Subcutaneous adipose tissue (tissue), 3 donors: ENCODE results near the genes VAMP5, ATOH8 and IMMT.

DNA sequence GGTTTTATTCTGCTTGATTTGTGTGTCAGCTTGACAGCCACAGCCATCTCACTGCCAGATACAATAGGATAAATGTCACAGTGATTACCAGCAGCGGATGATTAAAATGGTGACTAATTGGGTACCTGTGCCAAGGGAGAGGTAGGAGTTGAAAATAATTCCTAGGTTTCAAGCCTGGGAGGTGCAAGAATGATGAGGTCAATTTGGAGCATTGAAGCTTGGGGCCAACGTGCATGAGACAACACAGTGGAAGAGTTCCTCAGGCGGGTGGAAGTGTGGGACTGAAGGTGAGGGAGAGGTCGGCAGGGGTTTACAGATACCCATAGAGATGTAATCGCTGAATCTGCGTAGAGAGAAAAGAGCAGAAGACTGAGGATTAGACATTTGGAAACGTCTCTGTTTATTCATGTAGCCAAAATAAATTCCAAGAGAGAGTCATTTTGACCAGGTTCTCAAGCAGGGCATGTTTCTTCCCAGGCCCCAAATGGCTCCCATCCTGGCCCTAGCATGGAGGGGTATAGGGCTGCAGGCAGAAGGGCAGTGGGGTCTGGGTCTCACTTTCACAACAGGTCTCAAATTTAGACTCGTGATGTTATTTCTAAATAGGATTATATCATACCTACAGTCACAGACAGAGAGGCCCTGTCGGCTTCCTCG lies 39.6 kb downstream of the SH2D6 start:
- PRO-cap: no peak
- RAMPAGE, long total RNA, 3 experiments: no peak in any of the 3 experiments

- PRO-cap: unidirectional peak, plus-strand start at chr2:85537705; bidirectional peak, plus-strand start at chr2:85537905, minus-strand start at chr2:85537766; bidirectional peak, plus-strand start at chr2:85537971, minus-strand start at chr2:85537939
- RAMPAGE, long total RNA, 3 experiments: no peak in any of the 3 experiments
Observed at GRCh38 chr2:85537417-85538133, 1.4 kb upstream of the MAT2A start.

GRCh38 chr2:85540870-85541561 lies 2.0 kb downstream of the MAT2A start:
- PRO-cap: no peak
- RAMPAGE, long total RNA, 3 experiments: no peak in any of the 3 experiments

DNA sequence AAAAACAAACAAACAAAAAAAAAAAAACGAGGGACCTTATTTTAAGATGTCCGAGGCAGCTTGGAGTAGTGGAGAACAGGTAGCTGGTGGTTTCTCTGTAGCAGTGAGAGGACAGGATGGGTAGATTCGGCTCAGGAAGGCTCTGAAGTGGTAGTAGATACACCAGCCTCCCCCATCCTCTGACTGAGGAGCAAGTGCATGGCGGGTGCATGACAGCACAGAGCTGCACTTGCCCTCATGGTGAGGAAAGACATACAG lies 708 bp upstream of the VAMP5 start:
- PRO-cap: no peak
- RAMPAGE, long total RNA, 3 experiments: no peak in any of the 3 experiments

GRCh38 chr2:85583852-85584823 lies at the start of gene VAMP5:
Gene VAMP5, plus strand, starts transcription at chr2:85584431.
- PRO-cap: unidirectional peak, plus-strand start at chr2:85584020; bidirectional peak, plus-strand start at chr2:85584455, minus-strand start at chr2:85584333
- RAMPAGE, long total RNA, 3 experiments: start-site peak on the plus strand in 3 of 3 experiments, at chr2:85584408-85584460 at its widest, 171 to 272 reads per replicate

DNA sequence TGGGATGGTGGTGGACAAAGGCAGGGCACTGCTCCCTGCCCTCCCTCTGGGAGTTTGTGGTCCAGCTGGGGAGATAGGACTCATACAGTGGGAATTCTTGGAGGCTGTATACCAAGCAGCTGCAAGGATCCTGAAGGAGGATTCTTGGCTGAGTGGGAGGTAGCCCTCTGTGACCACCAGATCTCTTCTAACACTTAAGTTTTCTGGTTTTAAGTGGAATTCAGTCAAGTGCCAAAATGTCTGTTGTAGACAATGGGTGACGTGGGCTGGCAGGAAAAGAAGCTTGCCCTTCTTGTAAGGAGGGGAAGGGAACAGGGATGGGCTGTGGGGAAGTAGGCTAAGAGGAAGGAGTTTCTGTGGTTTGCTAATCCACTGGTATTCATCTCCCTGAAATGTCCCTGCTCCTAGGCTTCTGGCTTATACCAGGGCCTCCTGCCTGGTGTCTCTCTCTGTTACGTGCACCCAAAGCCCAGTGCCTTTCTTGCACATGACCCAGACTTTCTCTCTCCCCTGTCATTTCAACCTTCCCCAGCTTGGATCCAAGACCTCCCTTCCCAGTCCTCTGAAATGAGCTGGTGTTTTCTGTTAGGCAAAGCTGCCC lies 5.1 kb upstream of the RNF181 start:
- PRO-cap: no peak
- RAMPAGE, long total RNA, 3 experiments: no peak in any of the 3 experiments

DNA sequence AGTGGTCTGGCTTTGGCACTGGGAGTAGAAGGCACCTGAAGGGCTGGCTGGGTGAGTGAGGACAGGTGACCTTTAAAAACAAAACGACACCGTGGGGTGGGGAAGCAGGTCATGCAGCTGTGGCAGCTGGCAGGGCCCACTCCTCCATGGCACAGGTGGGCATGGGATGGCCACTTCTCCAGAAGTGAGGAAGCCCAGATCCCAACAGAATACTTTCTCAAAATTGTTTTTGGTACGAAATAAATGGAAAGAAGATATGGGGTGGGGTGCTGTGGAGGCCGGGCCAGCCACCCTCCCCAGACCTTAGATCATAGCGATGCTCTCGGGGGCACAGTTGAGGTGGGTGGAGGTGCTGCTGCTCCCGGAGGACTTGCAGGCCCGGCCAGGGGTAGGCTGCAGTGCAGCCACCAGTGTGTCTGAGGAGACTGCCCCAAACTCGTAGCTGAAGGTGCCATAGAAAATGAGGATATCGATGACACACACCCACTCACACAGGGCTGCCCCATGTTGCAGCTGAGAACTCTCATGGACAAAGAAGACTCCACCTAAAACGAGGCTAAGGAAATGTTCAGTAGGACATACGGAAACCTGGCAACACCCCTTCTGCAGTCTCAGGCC lies 3.3 kb downstream of the RNF181 start:
- PRO-cap: no peak
- RAMPAGE, long total RNA, 3 experiments: no peak in any of the 3 experiments

- PRO-cap: no peak
- RAMPAGE, long total RNA, 3 experiments: no peak in any of the 3 experiments
Observed at GRCh38 chr2:85603269-85603573, 723 bp upstream of the TMEM150A start.

- PRO-cap: no peak
- RAMPAGE, long total RNA, 3 experiments: no peak in any of the 3 experiments
Observed at GRCh38 chr2:85656186-85656891, 11.7 kb downstream of the SFTPB start.

- PRO-cap: no peak
- RAMPAGE, long total RNA, 3 experiments: no peak in any of the 3 experiments
Observed at GRCh38 chr2:85709742-85710147, 15.6 kb downstream of the GNLY start.

- PRO-cap: bidirectional peak, plus-strand start at chr2:85753670, minus-strand start at chr2:85753464; bidirectional peak, plus-strand start at chr2:85754117, minus-strand start at chr2:85754051
- RAMPAGE, long total RNA, 3 experiments: start-site peak on the plus strand in 3 of 3 experiments, at chr2:85753811-85753931 at its widest, 18 to 197 reads per replicate
Observed at GRCh38 chr2:85753290-85754199, at the start of gene ATOH8. Gene ATOH8, plus strand, starts transcription at chr2:85753991.

DNA sequence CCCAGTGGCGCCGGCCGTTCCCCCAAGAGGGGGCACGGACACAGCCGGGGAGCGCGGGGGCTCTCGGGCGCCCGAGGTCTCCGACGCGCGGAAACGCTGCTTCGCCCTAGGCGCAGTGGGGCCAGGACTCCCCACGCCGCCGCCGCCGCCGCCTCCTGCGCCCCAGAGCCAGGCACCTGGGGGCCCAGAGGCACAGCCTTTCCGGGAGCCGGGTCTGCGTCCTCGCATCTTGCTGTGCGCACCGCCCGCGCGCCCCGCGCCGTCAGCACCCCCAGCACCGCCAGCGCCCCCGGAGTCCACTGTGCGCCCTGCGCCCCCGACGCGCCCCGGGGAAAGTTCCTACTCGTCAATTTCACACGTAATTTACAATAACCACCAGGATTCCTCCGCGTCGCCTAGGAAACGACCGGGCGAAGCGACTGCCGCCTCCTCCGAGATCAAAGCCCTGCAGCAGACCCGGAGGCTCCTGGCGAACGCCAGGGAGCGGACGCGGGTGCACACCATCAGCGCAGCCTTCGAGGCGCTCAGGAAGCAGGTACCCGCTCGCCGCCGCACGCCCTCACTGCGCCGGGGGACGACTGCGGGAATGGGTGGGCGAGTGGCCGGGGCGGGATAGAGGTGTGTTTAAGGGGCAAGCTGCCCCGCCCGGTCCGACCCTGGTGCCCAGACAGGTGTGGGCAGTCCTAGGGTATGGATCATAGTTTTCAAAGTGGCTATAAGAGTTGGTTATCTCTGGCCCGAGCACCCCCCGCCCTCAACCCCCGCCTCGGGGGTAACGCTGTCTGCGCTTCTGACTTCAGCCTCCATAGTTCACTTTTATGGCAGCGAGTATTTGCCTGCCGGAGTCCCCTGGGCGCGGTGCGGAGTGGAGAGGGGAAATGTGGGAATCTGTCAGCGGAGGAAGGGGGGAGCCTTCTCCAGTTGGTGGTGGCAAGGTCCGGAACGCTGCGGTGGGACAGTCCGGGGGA lies 916 bp downstream of the ATOH8 start:
- PRO-cap: bidirectional peak, plus-strand start at position 440 of the sequence, minus-strand start at position 236 of the sequence
- RAMPAGE, long total RNA, 3 experiments: no peak in any of the 3 experiments

DNA sequence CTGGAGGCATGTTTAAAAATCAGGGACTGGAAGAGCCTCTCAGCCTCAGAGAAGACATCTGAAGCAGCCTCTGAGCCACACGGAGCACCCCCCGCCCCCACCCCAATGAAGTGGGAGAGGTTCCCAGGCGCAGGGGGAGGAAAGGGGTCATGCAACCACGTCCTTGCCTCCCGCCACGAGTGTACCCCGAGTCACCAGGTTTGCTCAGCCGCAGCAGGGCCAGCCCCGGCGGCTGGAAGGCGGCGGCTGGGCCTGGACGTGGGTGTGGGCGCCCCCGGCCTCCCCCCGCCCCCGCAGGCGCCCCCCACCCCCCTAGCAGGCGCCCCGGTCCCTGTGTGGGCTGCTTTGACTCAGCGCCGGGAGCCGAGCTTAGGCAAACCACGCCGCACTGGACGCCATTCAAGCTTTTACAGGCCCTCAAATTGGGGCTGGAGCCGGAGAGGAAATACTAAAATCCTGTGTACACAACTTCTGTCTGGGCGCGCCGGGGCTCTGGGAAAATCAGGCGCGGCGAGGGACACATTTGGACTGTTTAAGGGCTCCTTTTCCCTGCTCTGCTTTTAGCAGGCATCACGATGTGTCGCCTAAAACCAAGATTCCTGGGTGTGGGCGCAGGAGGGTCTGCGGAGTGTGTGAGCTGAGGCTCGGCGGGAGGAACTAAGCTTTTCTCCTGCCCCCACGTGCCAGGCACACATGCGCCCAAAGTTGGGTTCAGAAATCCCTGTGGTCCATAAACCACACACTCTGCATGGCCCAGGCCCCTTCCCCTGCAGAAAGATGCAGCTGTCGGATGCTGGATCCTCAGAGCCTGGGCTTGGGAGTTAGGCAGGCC lies 57.5 kb downstream of the ATOH8 start:
- PRO-cap: no peak
- RAMPAGE, long total RNA, 3 experiments: no peak in any of the 3 experiments

GRCh38 chr2:86048761-86049326 lies 56.8 kb downstream of the POLR1A start:
- PRO-cap: no peak
- RAMPAGE, long total RNA, 3 experiments: no peak in any of the 3 experiments

DNA sequence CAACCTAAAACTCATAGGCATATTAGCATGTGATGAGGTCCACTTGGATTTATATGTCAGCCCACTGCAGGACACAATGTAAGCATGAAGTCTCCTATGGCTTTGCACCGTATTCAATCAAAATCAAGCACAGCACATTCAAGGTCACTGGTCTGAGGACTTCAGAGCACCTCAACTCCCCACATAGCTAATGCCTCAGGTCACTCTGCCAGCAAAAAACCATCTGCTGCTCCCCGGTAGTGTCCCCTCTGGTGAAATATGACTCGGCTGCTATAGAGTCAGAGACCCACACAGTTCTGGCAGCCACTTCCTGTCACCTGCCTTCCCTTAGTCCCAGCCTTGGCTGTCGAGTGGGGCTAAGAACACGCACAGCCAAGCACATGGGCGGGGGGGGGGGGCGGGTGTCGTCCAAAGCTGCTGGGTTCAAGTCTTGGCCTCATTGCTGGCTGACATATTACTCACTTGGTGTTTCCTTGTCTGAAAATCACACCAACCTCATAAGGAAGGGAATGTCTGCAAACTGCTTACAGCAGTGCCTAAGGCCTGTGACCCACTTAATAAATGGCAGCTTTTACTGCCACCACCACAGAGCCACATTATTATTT lies 37.6 kb downstream of the POLR1A start:
- PRO-cap: no peak
- RAMPAGE, long total RNA, 3 experiments: no peak in any of the 3 experiments

- PRO-cap: no peak
- RAMPAGE, long total RNA, 3 experiments: no peak in any of the 3 experiments
Observed at GRCh38 chr2:86106466-86106868, 432 bp downstream of the PTCD3 start.

GRCh38 chr2:86195304-86196275 lies at the start of gene IMMT:
Gene IMMT, minus strand, starts transcription at chr2:86195462.
- PRO-cap: bidirectional peak, plus-strand start at chr2:86195694, minus-strand start at chr2:86195433
- RAMPAGE, long total RNA, 3 experiments: start-site peak on the minus strand in 3 of 3 experiments, at chr2:86195408-86195463 at its widest, 32 to 132 reads per replicate

DNA sequence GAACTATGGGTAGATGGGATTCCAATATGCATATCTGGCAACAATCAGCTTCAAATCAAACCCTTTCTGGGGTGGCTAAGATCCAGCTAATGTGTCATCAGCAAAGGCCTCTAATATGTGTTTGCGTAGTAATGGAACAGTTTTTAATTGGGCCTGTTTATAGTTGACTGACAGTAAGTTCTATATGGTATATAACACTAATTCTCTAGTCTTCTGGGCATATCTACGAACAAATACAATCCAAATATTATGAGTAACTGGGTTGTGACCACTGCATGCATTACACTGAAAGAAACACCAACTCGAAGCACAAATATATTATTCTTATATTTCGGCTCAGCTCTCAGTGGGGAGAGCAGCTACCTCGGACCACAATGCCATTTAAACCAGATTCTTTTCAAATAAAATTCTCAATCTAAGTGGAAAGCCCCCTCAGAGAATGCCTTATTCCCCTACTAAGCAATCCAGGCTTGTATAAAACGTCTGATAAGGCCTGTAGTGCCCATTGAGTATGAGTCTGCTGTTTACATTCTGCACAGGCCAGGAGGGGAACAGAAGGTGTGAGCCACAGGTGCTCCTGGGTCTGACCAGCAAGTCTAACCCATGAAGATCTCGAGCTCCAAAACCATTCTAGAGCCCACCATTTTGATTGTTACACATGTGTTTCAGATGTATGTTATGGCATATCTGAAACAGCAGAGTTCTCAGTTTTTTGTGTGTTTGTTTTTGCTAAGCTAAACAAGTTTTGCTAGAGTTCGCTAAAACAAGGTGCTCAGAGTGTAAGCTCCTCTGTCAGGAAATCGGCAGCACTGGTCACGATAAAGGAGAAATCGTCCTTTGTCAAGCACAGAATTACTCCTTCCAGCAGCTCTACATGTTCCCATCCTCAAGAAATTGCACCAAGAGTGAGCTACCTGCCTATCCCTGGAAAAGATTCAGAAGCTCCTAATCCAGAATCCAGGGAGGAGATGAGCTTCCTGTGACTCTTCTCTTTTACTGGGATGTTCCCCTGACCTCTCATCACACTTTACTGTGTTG lies 16.4 kb downstream of the MRPL35 start:
- PRO-cap: no peak
- RAMPAGE, long total RNA, 3 experiments: no peak in any of the 3 experiments

DNA sequence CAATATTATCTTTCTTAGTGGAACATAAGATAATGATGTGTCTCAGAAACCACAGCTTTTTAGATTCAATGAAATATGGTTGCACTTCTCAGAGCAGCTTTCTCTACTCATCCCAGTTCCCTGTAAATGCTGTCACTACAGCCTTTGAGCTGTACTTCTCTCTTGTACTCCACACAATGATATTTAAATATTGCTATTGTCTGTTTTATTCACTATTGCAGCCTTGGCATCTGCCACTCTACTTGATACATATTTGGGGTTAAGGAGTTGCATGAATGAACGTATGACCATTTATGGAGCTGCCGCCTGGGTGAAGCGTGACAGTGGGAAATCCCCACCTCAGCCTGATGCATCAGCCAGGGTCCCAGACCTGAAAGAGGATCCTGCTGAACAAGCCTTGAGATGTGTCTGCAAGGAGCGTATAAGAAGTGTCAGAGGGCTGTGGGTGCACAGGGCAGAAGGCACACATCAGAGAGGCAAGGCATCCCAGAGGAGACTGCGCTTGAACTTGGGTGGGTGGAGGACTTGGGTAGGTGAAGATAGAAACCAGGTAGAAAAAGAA lies 39.1 kb downstream of the MRPL35 start:
- PRO-cap: no peak
- RAMPAGE, long total RNA, 3 experiments: no peak in any of the 3 experiments

DNA sequence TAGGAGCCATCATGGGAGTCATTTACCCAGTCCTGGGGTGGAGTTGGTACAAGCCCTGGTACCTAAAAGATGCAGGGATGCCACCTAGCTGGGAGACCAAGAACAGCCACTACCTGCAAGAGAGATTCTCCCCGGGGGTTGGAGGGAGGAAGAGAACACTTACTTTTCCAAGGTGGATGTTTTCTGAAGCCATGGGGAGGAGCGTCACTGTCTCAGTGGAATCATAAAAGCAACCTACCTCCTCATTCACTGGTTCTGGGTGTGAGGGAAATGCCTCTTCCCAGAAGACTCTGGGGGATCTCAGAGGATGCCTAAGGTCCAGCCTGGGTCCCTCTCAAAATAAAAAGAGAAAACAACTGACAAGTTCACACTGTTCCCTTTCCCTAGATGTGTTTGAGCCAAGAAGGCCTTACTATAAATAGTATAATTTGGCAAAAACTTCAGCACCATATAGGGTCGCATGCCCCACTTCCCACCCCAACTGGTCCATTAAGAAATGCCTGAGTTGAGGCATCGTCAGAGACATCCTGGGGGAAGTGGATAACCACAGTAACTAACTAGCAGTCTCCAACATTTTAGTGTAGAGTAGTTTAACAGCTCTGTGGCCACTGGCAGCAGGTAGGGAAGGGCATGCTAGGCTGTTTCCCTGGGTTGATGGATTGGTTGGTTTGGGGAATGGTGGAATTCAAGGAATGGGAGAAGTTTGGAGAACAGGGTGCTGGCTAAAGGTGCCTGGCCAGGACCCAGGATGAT lies 39.7 kb downstream of the REEP1 start:
- PRO-cap: bidirectional peak, plus-strand start at position 519 of the sequence, minus-strand start at position 346 of the sequence
- RAMPAGE, long total RNA, 3 experiments: no peak in any of the 3 experiments